SJSA1 (cell line): ENCODE data around the genes GPR137, ESRRA, CCDC88B and RPS6KA4.

DNA sequence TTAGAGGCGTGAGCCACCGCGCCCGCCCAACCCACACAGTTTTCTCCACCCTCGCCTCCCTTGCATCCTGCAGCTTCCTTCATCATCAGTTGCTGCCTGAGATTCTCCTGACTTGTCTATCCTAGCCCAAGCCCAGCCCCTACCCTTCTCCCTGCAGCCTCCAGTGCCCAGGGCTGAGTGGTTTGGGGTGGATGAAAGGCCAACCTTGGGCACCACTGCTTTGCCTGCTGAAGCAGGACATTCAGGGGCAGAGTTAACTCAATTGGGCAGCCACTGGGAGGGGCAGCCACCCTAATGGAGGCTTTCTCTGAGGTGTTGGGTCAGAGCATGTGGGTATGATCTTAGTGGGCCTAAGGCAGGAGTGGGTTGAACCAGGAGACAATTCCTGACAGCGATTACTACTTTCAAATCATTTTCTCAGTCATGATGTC is 1.2 kb upstream of the ENSG00000286264 start:
- RAMPAGE, long total RNA = no peak

GRCh38 chr11:64247186-64247770 is 535 bp upstream of the PPP1R14B start:
- RAMPAGE, long total RNA = no peak

GRCh38 chr11:64249183-64250062 is 1.9 kb upstream of the PLCB3 start:
- RAMPAGE, long total RNA = no peak

GRCh38 chr11:64285637-64286205 is at the start of gene GPR137:
Gene GPR137, plus strand, starts transcription at chr11:64285848.
- RAMPAGE, long total RNA = no peak

DNA sequence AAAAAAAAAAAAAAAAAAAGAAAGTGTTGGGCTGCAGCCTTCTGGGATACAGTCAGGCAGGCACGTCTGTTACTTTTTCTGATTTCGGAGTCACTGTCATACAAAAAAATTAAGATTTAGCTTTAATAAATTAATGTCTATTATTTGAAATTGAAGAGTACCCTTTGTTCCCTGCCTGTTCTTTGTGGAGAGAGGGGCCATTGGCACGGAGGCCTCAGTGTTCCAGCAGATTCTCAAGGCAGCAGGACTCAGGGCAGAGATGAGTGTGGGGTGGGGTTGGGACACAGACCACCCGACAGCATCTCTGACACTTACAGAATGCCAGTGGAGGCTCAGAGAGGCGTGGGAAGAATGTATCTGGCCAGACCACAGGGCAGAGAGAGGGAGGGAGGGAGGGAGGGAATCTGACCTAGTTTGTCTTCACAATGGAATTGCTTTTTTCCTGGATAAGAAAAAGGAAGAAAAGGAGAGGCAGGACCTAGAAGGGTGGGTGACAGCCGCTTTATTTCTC is 3.5 kb downstream of the KCNK4 start:
- RAMPAGE, long total RNA = no peak

DNA sequence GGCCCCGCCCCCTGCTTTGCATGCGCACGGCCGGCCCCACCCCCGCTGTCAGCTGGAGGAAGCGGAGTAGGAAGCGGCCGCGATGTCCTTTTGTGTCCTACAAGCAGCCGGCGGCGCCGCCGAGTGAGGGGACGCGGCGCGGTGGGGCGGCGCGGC is at the start of gene ESRRA:
Gene ESRRA, plus strand, starts transcription at position 48 of the 156 bp plus-strand sequence.
- RAMPAGE, long total RNA = no peak

DNA sequence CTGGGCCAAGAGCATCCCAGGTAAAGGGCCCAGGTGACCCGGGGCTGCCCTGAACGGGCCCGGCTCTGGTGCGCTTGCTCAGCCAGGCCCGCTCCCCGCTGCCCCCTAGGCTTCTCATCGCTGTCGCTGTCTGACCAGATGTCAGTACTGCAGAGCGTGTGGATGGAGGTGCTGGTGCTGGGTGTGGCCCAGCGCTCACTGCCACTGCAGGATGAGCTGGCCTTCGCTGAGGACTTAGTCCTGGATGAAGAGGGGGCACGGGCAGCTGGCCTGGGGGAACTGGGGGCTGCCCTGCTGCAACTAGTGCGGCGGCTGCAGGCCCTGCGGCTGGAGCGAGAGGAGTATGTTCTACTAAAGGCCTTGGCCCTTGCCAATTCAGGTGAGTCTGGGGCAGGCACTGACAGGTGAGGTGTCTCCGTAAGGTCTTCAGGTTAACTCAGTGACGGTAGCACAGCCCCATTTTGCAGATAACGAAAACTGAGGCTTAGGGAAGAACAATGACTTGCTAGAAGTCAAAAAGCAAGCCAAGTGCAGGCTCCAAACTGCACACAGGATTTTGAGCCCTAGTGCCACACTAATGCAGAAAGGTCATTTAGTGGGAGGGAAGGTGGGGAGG is 2.4 kb downstream of the TRMT112 start:
- RAMPAGE, long total RNA = no peak

GRCh38 chr11:64339786-64340378 is at the start of gene CCDC88B:
Gene CCDC88B, plus strand, starts transcription at chr11:64340204.
- RAMPAGE, long total RNA = no peak

DNA sequence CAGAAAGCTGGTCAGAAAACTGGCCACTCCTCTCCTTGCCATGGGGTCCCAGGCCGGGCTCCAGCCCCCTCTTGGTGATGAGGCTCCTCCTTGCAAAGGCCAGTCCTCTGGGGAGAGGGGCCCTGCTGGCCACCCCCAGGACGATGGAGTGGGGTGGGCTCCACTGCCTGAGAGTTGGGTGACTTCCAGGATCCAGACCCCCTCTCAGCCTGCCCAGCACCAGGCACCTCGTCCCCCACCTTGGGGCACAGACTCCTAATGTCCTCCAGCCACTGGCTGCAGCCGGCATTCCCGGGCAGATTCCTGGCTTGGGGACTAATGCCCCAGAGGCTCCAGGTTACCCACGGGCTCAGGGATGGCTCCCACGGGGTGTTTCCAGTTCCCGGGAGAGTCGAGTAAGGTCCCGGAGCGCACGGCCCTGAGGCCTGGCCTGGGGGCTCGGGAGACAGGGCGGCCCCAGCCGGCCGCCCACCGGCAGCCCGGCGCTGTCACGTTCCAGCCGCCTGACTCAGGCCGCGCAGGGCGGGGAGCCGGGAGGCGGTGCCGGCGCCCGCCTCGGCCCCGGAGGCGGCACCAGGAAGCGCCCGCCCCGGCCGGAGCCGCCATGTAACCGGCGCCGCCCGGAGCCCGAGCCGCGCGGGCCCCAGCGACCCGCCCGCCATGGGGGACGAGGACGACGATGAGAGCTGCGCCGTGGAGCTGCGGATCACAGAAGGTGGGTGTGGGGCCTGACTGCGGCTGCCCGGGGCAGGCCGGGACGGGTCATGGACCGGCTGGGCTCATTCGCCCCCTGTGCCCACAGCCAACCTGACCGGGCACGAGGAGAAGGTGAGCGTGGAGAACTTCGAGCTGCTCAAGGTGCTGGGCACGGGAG is at the start of gene RPS6KA4:
Gene RPS6KA4, plus strand, starts transcription at position 587 of the 874 bp plus-strand sequence.
- RAMPAGE, long total RNA = no peak

- RAMPAGE, long total RNA = no peak
Measured at GRCh38 chr11:64559723-64560073, 4.0 kb downstream of the SLC22A11 start.

DNA sequence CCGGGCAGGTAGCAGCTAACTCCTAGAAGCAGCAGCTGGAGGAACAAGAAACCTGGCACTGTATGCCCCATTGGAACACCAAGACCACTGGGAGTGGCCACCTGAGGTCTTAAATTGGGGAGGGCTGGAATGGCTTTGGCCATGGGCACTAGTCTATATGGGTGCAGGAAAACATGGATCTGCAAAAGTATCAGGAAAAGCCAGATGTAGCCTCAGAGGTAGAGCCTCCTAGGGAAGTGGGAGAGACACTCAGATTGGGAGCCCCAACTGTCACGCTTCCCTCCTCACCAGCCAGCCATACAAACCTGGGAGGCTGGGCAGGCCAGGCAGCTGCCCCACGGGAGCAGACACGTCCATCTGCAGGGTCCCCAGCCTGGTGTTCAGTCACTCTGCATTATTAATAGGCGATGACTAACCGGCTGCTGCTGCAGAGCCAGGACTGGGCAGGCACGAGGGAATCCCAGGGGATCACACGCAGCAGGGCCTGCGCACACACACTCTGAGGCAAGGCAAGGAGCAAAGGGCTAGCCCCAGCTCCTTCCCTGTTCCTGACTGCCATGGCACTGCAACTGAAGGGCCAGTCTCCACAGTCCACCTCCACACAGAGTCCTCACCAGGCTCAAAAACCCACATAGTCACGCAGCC is 47.7 kb downstream of the NRXN2 start:
- RAMPAGE, long total RNA = no peak

- RAMPAGE, long total RNA = no peak
Measured at GRCh38 chr11:64713180-64713906, 9.7 kb downstream of the NRXN2 start.

DNA sequence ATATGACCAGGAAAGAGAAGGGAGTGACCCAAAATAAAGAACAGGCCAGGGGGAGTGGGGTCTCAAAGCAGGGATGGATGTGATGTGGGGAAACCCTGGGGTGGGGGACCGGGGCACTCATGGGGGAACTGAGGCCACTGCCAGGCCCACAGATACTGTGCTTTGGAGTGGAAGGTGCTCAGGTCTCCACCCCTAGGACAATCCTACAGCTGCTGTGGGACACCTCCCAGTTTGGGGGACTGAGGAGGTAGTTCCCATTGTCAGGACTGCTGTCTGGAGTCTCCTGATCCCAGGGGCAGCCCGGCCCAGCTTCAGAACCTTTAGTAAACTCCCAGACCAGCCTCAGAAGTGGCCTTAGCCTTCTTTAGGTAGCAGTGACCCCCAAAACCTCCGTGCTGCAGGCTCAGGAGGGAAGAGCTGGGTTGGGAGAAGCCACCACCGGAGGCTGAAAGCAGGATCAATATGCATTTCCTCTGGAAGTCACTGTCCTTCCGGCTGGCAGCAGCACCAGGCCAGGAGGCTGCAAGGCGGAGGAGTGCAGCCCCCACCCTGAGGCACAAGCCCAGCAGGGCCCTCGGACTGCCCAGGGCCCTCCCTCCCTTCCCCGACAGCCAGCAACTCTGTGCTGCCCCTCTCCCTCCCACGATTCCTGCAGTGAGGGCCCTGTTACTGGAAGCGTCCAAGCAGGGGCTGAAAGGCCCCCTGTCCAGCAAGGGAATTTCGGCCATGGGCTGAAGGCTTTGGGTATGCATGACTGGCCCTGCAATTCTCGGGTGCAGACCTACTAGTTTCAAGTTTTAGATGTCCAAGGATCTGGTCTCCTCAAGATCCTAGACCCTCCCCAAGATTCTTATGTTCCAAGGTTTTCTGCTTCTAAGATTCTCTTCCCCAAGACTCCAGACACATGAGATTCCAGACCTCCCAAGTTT is 3.2 kb upstream of the NRXN2 start:
- RAMPAGE, long total RNA = no peak

DNA sequence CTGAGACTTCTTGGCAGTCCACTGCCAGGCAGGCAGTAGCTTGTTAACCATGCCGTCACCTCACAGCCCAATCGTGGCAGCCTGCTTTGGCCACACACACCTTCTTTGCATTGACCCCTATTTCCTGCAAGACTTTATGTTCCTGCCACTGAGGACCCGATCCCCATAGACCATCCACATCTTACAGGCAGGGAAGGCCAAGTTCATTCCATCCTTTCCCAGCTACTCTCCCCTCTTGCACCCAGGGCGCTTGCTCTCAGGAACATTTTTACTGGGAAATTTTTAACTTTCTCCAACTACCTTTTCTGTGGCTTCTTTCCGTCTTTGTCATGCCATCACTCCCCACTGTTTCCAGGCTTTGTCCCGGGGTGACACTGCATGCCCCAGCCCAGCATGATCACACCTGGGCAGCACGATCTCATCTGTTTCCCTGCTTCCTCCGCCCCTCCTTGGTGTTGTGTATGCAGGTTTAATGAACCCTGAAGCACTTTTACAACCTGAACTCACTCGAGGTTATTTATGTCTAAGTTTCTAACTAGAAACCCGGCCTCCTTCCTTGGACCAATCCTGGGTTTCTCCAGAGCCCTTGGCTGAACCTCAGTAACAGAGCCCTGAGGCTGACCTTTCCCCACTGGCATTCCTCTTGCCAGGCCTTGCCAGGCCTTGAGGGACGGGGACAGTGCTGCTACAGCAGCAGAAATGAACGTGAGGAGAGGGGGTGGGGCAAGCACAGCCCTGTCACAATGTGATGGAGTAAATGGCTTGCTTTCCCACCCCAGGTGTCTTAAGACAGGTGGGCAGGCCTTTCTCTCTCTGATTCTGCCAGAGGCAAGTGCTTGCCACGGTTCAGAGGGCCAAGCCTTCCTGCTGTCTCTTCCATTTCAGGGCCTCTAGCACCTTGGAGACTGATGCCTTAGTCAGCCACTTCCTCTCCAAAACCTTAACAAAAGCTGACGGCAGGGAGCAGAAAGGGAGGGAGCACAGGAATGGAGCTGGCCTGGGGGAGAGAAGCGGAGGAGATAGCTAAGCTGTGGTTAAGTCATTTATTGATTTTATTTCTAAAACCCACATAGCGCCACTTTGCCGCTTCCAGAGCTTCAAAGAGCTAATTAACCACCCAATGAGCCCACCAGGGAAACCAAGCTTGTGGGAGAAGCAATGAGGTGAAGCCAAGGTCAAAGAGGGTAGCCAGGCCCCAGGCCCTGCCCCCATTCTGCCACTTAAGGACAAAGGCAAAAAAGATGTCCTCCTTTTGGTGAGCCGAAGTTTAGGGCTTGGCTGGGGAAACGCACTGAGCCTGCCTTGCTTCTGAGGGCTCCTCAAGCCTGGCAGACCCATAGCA is 3.1 kb upstream of the PYGM start:
- RAMPAGE, long total RNA = no peak

GRCh38 chr11:64802229-64802770 is 714 bp downstream of the MAP4K2 start:
- RAMPAGE, long total RNA = no peak

DNA sequence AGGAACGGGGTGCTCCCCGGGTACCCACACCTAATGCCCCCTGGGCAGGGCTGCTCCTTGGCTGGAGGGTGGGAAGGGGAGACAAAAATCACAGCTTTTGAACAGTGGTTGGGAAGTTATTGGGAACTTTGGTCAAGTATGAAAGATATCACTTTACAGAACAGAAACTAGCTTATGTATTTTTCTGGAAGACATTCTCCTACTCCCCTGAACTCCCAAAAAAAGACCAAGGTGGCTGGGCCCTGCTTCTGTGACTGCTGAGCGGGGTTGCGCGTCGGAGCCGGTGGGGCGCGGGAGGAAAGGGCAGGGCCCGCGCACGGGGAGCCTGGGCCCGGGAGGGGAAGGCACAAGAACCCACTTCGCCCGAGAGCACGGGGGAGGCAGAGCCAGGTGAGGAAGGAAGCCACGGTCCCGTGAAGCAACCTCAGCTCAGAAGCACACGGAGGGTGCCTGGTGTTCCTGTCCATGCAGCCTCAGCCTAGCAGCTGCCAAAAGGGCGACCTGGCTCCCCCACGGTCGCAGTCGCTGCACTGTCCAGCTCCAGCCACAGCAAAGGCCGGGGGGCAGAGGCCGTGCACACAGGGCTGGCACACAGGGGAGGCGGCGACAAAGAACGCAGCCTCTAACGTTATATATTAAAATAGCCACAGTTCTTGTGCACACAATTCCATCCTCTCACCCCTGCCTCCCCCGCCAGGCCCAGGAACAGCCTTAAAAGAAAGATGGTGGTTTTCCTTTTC is 9.2 kb upstream of the CDC42BPG start:
- RAMPAGE, long total RNA = no peak

DNA sequence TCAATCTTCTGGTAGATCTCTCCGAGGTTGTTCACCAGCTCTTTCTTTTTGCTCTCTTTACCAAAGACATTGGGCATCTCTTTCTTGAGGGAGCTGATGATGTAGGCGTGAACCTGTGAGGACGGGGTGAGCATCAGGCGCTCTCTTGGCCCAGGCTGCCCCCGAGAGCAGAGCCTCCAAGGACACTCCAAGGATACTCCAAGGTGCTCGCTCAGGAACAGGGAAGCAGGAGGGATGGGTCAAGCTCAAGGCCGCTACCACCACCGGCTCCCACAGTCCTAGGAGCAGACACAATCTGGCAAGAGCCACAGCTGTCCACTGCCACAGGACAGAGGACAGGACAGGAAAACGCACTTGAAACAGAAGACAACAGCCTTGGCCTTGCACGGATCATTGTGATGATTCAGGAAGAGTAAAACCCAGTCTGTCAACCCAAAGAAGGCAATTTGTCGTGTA is 10.9 kb upstream of the CDC42BPG start:
- RAMPAGE, long total RNA = no peak

DNA sequence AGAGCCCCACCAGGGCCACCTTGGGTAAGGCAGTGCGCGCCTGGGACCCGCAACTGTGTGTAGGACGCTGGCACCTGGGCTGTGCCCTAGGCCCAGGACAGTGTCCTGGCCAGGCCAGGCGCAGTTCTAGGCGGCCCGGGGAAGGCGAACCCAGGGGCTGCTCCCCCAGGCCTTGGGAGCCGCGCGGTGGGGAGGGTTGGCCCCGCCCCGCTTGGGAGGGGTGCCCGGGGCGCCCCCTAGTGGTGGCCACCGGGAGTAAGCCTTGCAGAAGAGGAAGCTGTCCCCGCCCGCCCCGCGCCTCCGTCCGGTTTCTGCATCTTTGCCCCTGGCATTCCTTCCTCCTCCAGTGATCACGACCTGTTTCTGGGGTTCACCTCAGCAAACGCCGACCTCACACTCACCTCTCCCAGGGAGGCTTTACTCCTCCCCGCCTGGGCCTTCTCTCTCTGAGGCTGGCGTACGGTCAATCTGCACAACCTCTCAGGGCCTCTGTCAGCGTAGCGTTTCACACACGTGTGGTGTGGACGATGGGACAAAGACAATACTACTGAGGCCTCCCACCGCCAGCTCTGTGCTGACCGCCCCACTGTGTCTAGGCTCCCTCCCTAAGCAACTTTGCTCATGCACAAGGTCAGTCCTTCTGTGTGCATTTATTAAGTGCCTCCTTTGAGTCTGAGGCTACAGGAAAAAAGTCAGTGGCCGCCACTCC is 9.6 kb upstream of the EHD1 start:
- RAMPAGE, long total RNA = no peak

GRCh38 chr11:64900670-64901366 is 16.2 kb downstream of the ATG2A start:
- RAMPAGE, long total RNA = no peak

DNA sequence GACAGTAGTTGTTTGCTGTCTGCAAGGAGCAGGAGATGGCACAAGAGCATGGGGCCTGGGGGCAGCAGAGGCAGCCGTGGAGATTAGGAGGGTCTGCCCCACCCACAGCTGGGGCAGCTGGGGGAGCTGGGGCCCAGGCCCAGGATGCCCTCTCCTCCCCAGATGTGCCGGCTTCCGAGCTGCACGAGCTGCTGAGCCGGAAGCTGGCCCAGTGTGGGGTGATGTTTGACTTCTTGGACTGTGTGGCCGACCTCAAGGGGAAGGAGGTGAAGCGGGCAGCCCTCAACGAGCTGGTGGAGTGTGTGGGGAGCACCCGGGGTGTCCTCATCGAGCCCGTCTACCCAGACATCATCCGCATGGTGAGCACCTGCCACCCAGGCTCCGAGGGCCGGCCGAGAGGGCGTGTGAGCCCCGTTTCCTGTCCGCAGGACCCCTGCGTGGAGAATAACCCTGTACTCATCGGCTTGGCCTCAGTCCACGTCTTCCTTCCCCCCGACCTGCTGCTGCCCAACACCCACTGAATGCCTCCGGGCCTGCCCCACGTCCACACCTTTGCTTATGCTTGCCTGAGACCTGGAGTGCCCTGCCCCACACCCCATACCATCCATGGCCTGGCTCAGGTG is 2.2 kb downstream of the PPP2R5B start:
- RAMPAGE, long total RNA = no peak